Colic lymph node (tissue), 1 donor: ENCODE measurements around a stretch of chr10.

GRCh38 chr10:20016853-20017122 lies 200.6 kb downstream of the PLXDC2 start:
- PRO-cap: no peak

DNA sequence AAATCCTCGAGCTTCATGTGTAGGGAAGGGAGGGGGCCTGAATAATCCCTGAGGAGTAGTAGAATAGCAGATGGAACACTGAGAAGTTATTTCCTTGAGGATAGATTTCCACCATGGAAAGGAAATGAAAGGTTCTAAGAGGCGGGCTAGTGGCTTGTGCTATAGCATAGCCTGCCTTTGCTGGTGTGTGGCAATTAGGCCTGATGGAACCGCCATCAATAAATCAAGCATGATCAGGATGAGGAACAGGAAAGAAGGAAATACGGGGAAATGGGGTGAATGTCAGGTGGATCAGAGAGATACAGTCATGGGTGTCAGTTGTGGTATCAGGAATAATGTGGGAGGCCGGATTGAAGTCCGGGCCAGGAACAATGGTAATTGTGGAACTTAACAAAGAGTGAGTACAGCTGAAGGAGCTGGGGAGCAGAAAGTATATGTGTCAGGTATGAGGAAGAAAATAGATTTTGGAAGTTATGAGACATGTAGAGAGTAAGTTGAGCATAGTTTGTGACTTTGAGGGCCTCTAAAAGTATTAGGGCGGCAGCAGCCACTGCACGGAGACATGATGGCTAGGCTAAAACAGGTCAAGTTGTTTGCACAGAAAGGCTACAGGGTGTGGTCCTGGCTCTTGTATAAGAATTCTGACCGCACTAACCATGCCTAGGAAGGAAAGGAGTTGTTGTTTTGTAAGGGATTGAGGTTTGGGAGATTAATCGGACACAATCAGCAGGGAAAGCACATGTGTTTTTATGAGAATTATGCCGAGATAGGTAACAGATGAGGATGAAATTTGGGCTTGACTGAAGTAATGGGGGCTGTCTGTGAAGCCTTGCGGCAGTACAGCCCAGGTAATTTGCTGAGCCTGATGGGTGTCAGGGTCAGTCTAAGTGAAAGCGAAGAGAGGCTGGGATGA lies 304.7 kb downstream of the PLXDC2 start:
- PRO-cap: no peak

GRCh38 chr10:20124916-20125496 lies 308.8 kb downstream of the PLXDC2 start:
- PRO-cap: no peak

GRCh38 chr10:20181288-20181891 lies 365.2 kb downstream of the PLXDC2 start:
- PRO-cap: no peak

DNA sequence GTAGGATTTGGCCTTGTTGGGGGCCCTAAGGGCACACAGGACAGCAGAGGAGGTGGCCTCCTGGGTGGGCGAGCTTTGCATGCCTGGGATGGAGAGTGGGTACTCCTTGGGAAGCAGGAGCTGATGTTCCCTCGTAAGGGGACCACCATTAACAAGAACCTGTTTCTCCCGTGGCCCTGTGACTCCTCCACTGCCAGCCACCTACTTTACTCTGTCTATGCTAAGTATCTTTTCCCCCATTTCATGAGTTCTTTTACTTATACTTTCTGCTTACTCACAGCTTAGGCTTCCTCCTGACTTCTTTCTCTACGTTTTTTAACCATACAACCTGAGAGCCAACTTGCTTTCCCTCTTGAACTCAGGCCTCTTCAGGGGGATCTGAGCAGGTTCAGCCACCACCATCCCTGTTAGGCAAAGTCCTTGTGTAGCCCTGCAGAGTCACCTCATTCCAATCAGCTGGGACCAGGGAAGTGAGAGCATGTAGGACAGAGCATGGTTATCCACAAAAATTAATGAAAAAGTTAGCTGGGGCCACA lies 118.9 kb downstream of the NEBL start:
- PRO-cap: no peak

DNA sequence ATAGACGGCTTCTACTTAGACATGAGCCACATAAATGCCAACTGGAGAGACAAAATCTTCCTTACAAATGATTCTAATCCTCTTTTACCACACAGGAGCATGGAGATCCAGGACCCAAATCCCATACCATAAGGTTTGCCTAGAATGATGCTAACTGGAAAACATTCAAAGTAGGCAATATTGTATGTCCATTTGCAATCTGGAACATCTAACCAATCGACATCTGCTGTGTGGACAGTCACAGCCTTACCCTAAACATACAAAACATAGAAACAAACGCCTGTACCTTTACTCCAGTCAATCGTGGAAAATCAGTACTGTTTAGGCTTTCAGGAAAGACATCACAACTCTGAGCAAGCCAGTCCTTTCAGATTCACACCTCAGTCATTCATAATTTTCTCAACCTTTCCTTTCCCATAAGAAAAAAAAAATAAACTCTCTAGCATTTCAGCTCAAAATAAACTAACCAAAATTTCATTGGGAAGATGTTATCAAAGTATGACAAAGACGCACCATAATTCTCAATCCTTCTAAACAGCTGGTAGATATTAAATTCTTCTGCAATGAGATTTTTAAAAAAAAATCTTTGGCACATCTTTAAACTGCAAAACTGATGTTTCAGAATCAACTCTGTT lies 33.7 kb upstream of the NEBL start:
- PRO-cap: no peak

- PRO-cap: no peak
Observed at GRCh38 chr10:21029991-21030544, 133.0 kb upstream of the NEBL start.

GRCh38 chr10:21097722-21098144 lies 200.6 kb upstream of the NEBL start:
- PRO-cap: no peak

DNA sequence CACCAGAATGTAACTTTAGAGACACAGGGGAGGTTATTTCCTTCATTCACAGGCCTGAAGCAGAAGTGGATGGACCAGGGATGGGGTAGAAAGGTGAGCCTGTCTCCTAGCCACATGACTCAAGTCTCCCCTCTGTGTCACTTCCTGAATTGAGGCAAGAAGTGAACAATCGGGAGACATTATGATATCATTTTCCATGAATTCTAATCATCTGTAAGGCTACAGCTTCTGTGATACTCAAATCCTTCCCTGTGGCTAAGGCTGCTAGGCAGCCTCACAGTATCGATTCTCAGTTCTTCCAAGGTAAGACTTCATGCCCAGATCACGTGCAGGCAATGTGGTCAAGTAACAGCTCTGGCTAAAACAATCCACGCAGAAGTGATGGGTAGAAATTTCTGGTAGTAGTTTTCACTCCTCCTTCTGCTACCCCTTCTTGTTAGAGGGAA lies 203.9 kb upstream of the NEBL start:
- PRO-cap: no peak

GRCh38 chr10:21159194-21159702 lies 262.1 kb upstream of the NEBL start:
- PRO-cap: no peak

- PRO-cap: no peak
Observed at GRCh38 chr10:21292585-21293411, 232.7 kb downstream of the SKIDA1 start.

- PRO-cap: no peak
Observed at GRCh38 chr10:21505567-21506127, 19.8 kb downstream of the SKIDA1 start.

GRCh38 chr10:21582368-21582917 lies 48.4 kb downstream of the MLLT10 start:
- PRO-cap: no peak

- PRO-cap: no peak
Observed at GRCh38 chr10:21629611-21630250, 95.7 kb downstream of the MLLT10 start.

DNA sequence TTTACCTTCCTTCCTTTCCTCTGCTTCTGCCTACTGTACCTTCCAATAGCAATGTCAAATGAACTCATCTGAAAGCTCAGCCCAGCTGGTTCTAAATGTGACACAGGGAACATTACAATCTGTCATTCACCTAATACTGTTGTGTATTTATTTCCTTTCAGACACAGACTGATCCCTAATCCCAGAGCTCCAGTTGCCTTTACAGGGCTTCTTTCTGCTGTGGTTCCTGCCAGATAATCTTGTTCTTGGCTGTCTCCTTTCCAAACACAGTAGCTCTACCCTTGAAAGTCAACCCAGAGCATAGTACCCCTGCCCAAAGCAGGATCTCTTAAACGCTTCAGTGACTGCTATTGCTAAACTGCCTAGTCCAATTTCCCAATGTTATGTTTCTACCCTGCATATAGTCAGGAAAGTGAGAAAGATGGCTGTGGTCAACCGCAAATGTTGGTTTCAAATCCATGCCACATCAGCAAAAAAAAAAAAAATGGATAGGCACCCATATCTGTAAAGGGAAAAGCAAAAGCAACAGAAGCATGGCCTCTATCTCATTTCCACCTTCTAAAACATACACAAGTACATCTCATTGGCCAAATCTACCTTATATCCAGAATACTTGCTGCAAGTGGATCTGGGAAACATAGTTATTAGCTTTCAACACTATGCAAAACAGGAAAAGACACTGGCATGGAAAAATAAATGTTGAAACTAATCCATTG lies 59.9 kb downstream of the DNAJC1 start:
- PRO-cap: no peak

DNA sequence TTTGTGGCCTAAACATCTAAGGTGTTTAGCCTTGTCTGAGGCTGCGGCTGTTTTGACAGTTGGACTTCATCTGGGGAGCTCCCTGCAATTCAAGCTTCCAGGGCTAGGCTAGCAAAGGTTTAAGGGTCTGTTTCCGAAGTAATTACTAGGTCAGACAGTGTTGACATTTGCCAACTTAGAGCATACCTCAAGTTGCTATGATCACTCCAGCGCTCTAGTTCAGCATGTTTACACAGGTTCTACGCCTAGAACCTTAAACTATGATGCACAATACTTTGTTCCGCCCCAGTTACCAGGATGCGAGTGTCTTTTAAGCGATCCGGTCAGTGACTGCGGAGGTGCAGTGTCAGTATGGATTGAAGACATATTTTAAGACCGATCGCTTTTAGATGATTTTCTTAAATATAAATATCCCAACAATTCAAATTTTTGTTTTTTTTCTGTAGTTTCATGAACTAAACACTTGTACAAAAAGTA lies 693 bp downstream of the COMMD3 start:
- PRO-cap: bidirectional peak, plus-strand start at position 306 of the sequence, minus-strand start at position 216 of the sequence; bidirectional peak, plus-strand start at position 326 of the sequence, minus-strand start at position 332 of the sequence

DNA sequence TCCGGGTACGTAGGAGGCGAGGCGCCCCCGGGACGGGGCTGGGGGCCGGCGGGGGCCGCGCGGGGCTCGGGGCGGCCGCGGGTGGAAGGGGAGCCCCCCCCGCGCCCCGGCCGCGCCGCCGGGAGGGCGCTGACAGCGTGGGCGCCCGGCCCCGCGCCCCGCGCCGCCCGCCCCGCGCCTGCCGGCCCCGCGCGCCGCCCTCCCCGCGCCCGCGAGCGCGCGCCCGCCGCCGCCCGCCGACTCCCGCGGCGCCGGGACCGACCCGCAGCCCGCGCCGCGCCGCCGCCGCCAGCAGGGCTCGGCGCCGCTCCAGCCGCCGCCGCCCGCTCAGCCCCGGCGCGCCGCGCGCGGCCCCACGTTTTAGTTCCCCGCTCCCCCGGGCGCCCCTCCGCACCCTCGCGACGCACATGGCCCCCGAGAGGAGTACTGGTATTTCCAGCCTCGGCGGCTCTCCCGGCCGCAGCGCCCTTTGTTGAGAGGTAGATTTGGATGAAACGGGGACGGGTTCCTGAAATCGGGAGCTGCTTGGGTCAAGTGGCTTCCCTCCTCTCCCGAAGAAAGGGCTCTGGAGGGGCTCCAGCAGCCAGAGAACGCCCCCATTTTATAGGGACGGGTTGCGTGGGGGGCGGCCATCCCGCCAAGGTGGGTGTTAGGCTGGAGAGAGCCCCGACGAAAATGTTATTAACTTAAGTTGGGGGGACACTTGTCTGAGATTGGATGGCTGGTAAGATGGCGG lies 961 bp downstream of the BMI1 start:
- PRO-cap: no peak

DNA sequence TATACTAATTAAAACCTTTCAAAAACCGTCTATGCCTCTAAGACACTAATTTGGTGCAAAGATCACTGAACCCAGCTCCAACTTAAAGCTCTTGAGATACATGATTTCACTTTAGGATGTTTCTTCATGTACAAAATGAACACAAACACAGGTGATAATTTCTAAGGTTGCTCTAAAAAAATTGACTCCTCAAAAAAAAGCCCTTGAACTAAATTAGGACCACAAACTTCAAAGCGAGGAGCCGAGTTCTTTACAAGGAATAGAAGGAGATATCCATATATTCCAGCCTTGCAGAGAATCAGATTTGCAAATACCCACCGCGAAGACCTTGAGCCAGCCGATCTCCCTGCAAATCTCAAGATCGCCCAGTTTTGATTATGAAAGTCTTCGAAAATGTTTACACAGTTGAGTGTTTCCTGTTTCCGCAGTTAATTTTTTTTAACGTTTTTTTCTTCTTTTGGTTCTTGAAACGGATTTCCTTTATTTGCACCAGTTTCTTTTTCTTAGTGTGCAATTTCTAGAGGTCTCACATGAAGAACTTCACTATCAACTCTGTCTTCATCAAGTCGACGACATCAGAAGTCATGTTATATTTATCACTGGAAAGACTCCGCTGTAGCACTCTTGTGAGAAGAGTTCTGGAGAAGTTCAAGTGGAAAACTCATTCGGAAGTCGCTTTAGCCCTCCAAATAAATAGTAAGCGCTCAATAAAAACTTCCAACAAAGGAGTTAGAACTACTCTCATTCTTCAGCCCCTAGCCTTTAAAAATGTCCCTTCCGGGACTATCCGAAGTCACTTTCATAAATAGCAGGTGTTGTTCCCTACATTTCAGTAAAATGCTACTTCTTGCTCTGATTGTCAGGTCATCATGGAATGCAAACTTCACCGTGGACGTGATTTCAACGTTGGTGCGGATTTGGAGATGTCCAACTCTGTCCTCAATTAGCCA lies 12.1 kb upstream of the SPAG6 start:
- PRO-cap: bidirectional peak, plus-strand start at position 509 of the sequence, minus-strand start at position 356 of the sequence

DNA sequence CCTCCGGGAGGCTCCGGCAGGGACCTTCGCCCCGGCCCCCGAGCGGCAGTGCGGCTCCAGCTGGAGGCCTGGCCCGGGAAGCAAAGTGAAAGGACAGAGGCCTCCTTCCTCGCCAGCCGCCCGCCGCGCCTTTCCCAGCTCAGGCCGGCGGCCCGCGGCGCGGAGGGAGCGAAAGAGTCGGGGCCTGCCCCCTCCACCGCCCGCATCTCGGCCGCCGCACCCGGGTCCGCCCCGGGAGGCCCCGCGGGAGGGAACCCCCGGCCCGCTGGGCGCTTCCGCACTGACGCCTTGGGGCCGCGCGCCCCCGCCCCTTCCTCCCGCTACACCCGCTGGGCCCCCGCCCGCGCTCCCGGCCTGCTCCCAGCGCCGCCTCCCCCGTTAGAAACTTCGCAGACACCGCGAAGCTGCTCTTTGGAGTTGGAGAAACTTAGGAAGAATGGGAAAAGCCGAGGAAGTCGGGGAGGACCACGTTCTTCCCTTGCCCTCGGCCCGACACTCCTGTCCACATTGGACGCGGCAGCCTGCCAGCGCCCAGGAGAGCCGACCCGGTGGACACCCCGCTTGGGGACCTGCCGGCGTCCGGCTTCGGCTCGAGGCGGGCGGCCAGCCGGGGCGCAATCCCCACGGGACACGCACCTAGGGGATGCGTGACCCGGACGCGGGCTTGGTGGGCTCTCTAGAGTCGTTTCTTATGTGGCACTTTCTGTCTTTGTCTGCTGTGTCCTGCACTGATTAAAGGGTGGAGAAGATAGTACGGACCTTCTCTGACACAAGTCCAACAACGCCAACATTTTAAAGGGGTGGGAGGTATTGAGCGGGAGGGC lies 4.3 kb upstream of the SPAG6 start:
- PRO-cap: bidirectional peak, plus-strand start at position 366 of the sequence, minus-strand start at position 282 of the sequence

DNA sequence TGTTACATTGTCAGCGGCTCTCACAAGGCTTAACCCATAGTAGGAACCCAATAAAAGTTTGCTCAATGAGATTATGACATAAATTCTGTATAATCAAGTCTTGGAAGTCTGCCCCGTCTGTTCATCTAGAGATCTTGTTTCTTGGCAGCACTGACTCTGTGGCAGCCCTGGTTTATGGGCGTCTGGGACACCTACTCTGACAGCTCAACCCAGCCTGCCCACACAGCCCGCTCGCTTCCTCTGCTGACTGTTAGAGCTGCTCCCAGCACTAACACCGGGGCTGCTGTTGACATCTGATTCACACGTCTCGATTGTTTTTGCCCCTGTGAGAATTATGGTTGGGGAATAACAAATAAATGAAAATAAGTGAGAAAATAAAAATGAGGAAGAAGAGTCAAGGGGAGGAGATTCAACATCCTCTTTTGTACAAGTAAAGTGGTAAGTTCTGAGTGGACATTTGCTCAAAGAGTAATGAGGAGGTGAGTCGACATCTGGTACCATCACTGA lies 160.8 kb downstream of the SPAG6 start:
- PRO-cap: bidirectional peak, plus-strand start at position 221 of the sequence, minus-strand start at position 242 of the sequence